ENCODE measurements around the genes FGD3 and FAM120AOS.

DNA sequence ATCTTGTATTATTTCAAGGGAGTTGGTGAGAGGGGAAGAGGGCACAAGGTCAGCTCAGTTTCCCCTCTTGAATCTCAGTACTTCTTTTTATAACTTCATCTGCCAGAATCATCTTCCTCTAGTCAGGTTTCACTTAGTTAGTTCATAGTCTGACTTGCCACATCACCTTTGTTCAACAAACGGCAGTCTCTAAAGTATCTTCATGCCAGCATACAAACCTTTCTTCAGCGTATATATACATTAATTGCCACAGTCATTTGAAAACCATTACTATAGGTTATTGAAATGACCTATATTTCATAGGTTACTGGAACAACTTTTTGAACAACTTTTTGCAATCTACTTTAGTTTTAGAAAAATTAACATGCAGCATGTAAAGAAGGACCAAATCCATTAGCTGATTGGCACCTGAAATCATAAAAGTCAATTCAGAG, 1.5 kb downstream of the ECM2 start:
- PRO-cap: no peak

DNA sequence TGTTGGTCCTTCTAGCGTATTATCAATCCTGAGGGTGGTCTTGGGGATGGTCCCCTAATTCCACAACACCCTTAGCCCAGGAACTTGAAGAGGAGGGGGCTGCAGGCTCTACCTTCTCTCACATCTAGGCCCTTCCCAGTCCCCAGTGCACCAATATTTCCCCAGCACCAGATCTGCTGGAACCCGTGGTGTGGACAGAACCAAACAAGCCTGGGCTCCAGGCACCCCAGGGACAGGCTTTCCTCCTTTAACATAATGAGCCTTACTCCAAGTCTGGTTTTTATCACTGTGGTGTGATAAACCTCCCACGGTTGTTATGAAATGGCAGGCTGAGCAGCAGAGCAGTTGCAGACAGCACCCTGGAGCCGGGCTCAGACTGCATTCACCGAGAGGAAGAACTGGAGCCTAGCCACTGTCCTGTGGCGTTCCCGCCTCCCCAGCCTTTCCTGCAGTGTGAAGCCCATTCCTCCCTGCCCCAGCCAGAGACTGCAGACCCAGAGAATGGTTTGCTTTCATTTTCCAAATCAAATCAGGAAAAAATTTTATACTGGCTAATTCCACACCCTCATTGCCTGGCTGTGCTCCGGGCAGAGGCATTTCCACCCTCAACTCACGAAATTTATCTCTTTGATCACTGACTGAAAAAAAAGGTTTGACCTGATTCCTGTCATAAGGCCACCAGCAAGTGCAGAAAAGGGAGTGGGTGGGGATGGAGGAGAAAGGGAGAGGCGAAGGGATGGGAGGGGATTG, 19.1 kb downstream of the IPPK start:
- PRO-cap: no peak

DNA sequence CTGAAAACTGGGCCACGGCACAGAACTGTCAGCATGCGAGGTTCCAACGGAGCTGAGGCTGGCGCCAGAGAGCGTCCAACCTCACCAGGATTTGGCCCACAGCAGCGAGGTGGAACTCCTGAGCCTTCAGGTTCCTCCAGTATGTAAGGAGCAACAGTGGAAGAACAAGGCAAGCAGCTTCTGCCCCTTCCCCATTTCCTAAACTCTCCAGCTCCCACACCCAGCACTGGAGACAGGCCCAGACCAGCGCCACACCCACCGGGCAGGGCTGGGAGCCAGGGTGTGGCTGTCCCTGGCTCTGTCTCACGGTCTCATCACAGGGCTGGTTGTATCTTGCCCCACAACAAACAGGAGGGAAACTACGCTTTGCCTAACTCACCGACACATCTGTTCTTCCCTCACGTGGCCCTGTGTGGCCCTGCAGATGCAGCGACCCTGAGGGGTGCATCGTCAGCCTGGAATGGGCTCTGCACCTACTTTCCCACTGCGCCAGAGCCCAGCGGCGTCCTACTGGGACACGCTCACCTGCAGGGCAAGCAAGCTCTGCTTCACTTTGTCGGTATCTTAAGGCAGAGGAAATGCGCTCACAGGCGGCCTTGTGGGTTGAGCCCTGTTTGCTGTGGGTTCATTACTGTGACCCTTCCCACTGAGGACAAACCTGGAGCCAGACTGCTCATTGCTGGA, 15.0 kb downstream of the IPPK start:
- PRO-cap: no peak

- PRO-cap: no peak
These were observed 34.3 kb upstream of the FGD3 start for GRCh38 chr9:92912994-92913446.

- PRO-cap: unidirectional peak, plus-strand start at chr9:92947523
These were observed at the start of gene FGD3 for GRCh38 chr9:92947076-92947742. FGD3 (plus strand) TSS chr9:92947523.

- PRO-cap: no peak
These were observed 33.3 kb upstream of the SUSD3 start for GRCh38 chr9:93025214-93025638.

- PRO-cap: no peak
These were observed 17.5 kb upstream of the SUSD3 start for GRCh38 chr9:93040944-93041507.

- PRO-cap: no peak
These were observed 13.4 kb downstream of the NINJ1 start for GRCh38 chr9:93120481-93121215.

DNA sequence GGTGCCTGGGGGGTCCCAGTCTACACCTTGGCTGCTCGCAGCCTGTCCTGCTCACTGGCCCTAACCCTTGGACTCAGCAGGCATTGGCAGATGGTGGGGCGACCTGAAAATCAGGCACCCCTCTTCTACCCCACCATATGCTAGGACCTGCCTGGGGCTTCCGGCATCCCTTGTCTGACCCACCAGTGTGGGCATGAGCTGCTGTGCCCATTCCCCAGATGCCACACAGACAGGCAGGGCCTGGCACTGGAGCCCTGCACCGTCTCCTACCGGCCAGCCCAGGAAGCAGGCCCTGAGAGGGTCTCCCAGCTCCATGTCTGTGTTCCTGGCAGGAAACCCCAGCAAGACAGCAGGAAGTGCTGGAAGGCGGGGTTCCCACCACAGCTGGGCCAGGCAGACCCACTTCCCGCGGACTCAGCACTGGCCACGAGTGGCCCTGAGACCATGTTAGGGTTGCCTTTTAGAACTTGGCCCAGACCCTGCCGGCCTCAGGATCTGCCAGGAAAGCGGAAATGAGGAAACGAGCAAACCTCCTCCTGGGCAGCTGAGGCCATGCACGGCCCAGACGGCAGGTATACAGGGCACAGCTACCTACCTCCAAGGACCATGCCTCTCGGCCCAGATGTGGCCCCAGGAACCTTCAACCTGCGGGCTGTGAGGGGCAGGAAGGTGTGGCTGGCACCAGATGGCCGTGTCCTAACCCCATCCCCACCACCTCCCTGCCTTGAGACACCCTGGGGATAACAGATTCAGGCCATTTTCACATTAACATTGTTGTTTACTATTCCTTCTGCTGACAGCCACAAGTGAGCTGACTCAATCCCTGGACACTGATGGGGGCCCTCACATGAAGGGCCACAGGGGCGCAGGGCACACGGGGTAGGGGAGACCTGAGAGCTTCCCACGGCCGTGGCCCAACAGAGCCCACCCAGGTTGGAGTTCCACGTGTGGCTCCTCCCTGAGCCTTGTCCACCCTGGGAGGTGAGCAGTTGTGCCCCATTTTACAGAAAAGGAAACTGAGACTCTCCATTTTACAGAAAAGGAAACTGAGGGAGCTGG, 2.8 kb downstream of the NINJ1 start:
- PRO-cap: no peak

GRCh38 chr9:93193424-93193757, 9.5 kb downstream of the WNK2 start:
- PRO-cap: no peak

DNA sequence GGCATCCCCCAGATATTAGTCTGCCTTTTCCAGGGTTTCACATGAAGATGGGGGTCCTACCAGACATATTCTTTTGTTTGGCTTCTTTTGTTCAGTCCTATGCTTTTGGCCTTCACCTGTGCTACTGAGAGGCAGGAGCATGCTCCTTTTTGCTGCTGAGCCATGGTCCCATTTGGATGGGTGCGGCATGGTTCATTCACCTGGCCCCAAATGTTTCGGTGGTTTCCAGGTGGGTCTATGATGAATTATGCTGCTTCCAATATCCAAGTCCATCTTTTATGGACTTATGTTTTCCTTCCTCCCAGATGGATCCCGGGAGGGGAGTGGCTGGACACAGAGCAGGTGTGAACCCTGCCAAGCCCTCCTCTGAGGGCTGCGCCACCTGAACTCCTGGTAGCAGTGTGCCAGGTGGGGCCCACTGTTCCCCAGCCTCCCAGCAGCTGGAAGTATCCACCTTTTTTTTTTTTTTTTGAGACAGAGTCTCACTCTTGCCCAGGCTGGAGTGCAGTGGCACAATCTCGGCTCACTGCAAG, 42.8 kb downstream of the WNK2 start:
- PRO-cap: no peak

GRCh38 chr9:93445732-93446305, 5.7 kb upstream of the FAM120A start:
- PRO-cap: no peak

DNA sequence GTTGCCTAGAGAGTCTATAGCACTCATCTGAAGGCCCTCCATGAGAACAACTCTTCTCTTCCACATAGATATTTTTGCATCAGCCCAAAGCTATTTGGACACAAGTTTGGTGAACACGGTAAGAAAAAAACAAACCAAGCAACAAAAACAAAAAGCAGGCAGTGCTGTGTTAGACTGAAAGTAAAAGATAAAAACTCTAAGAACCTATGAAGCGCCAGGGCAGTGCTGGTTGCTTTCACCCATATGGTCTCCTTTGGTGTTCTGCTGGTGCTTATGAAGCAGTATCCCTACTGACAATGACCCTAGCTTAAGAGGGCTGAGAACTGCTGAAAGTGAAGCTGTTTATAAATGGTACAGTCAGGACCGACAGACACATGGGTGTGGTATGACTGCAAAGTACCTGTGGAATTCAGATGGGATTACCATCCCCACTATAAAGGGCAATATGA, 4.8 kb upstream of the FAM120A start:
- PRO-cap: no peak

DNA sequence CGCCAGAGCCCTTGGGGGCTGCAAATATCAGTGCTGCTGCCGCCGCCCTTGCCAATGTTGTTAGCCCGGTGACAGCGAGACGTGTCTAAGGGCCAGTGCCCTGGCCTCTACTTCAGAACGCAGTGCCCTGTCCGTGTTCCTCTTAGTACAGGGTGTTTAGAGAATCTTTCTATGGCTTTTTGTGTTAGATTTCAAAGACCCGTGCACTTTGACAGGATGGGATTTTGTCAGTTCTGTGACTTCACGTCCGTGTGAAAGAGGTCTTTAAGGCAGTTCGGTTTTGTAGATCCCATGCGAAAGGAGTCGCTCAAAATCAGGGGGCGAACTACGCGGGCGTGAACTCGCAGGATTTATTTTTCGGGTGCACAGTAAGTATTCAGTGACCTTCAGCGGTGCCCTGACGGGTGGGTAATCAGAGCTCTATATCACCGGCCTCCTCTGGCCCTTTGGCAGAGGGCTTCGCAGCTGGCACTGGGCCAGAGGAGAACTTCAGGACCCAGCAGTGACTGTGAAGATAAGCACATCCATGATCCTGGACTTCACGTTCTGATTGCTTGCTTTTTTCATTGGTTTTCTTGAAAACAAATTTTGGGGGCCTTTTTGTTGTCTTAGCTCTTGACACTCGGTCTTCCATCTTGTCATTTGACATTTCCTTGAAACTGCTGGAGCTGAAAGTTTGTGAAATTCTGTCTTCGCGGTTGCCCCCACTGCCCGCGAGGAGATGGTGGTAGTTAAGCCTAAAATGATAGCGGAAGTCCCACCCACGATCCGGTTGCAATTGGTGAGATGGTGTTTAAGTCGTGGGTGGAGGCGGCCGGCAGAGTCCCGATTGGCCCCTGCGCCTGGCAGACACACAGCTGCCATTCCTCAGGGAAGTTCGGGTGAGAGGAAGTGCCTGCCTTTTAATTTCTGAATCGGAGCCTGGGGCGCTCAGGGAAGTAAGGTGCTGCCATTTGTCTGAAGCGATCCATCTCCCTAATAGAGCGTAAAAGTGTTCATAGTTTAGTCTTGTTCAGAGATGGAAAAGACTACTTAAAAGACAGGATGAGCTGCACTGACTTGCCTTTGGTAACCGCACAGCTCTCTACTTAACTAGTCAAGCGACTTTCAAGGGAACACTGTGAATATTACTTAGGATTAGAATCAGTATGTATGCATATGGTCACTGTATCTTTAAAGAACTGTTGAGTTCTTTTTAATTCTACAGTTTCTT, at the start of gene FAM120AOS:
Gene FAM120AOS, minus strand, starts transcription at position 739 of the 1,213 bp plus-strand sequence.
- PRO-cap: bidirectional peak, plus-strand start at position 912 of the sequence, minus-strand start at position 706 of the sequence

DNA sequence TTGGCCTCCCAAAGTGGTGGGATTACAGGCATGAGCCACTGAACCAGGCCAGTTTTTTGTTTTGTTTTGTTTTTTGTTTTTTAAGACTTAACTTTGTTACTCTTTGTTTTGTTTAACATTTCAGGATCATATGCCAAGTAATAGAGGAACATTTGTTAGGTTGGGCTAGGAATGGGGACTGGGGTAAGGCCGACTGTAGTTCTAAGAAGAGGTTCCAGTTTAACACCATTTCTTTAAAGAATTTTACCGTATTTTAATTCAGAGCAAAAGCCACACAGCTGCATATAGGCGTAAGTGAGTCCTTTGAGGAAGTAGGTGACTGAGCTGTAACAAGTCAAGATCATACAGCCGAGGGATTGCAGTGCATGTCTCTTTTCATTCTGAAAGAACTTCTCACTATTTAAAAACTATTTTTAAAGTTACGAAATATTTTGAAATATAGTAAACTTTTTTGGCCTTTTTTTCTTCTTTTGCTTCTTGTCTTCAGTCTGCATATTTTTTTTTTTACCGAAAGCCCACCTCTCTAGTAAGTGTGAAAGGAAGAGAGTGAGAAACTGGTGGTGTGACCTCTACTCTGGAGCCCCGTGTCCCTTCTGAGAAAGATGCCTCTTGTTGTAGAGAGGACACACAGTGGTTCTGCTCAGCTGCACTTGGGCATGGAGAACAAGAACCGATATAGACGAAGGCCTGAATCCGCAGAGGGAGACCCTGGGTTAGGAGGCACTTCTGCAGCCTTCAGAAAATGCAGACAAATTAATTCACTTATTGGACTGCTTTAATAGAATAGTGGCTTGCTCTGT, 58.9 kb upstream of the FAM120AOS start:
- PRO-cap: no peak

DNA sequence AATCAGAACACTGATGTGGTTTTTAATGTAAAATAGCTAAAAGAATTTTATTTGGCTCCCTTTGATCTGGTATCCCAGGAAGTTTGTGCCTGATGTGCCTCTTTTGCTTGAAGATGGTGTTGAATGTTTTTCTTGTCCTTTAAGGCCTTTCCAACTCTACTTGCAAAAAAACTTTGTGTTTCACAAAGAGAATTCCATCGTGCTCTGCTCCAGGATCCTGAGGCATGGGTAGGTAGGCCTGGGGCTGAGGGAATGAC, 53.3 kb upstream of the PHF2 start:
- PRO-cap: no peak

DNA sequence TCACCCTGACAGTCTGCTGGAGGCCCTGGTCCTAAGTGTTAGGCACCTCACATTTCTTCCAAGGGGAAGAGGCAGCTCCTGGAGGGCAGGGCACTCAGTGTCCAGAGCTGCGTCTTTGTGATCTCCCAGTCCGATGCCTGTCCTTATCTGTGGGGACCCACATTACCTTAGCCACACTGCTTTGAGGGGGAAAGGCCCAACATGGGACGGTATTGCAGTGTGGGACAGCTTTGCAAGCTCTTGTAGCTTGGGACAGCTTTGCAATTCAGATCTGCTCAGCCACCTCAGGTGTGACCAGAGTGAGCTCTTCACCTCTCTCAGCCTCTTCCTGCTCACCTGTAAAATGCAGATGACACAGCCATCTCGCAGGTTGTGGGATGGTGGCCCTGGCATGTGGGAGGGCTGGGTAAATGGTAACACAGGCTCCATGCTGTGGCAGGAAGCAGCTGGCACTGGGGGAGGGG, 23.9 kb downstream of the PHF2 start:
- PRO-cap: no peak

GRCh38 chr9:93614545-93615181, 38.3 kb downstream of the PHF2 start:
- PRO-cap: no peak

DNA sequence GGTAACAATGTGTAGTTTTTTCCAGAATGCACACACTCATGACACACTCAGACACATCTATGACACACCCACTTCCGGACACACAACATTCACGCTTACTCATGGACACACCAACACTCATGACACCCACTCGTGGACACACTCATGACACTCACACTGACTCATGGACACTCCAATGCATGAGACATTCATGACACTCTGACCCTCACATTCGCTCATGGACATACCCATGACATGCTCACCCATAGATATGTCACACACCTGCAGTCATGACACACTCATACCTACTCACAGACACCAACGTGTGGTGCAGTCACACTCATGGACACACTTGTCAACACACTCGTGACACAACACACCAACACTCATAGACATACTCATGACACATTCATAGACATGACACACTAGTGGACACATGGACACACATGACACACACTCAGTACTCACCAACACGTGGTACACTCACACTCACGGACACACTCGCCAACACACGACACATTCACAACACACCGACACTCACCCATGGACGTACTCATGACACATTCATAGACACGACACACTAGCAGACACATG, 73.2 kb downstream of the PHF2 start:
- PRO-cap: no peak

DNA sequence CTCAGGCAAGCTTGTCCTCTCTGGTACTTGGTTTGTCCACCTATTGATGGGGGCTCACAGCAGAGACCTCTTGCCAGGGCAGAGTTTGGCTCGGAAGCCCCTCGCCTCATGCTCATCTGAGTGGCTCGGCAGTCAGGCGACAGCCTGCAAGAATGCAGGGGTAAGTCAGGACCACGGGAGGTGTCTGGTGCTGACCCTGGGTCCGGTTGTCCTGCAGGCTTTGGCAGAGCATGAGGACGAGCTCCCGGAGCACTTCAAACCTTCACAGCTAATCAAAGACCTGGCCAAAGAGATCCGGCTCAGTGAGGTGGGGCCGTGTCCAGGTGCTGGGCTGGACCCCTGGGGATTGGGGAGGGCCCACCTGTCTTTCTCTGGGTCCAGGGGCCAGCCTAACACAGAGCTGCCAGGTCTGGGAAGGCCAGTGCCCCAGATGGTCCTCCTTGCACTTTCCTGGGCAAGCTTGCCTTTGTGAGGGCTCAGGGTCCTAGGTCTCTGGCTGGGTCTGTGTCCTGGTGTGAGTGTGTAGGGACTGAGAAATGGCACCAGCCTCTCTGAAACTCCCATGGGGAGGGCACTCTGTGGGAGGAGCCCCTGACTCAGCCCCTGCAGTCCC, 83.0 kb downstream of the PHF2 start:
- PRO-cap: no peak